PC-3 (cell line): ENCODE measurements around a stretch of chr11.

DNA sequence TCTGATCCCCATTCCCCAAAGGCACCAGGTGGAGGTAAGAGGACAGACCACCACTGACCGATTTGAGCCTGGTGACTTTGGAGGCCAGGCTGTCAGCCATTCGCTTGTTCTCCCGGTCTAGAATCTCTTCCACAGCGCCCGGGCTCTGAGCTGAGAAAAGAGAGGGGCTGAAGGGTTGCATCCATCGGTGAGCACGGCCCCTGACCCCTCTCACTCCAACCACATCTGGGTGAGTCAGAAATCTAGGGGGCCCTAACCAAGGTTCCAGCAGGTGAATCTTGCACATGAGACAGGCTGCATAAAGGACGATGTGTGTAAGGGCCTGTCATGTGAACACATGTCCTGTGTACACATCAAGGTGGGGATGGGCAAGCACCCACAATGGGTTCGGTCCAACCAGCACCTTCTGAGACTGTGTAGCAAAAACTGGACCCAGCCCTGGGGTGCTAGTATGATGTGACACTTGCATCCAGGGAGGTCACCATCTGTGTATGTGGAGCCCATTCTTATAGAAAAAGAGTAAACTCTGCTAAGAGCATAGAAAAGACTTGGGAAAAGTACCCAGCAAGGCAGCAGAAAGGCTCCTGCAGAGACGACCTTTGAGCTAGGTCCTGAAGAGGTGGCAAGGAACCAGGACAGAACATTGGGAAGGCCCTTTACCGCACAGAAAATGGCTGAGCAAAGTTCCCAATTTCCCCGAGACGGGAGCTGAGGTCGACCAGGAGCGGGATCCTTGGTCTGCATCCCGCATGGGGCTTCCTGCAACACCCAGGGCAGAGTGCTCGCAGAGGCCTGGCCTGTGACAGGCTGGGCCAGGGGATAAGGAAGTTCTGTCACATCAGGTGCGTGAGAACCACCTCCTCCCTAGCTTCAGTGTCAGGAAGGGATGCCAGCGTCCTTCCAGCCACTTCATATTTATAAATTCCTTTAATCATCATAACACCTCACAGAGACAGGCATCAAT is 1.0 kb downstream of the BET1L start:
- RAMPAGE, long total RNA = no peak

DNA sequence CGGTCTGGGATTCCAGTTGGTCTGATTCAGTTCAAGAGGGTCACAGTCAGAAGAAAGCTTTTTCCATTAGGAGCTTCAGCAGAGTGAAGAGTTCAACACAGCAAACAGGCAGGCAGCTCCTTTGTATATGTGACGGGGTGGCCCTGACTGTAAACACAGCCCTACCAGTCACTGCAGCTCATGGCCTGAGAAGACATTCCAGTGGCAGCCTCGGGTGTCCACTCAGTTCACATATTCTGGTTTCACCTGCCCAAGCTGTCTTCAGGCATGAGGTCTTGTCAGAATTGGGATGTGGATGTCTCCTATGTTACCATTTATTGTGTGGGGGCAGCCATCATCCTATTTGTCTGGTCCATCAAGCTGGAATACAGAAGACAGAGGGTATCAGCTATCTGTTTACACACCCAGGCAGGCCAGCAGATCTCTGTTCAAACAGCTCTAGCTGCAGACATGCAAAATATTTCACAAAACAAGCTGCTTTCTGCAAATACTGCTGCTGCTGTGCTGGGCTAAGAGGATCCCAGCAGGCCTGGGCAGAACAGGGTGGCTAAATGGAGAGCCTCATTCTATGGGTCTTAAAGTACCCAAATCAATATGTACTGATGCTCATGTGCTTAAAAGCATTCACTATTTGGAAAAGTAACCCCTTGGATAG is 9.0 kb downstream of the RIC8A start:
- RAMPAGE, long total RNA = no peak

GRCh38 chr11:272199-272754 is 5.9 kb upstream of the NLRP6 start:
- RAMPAGE, long total RNA = no peak

DNA sequence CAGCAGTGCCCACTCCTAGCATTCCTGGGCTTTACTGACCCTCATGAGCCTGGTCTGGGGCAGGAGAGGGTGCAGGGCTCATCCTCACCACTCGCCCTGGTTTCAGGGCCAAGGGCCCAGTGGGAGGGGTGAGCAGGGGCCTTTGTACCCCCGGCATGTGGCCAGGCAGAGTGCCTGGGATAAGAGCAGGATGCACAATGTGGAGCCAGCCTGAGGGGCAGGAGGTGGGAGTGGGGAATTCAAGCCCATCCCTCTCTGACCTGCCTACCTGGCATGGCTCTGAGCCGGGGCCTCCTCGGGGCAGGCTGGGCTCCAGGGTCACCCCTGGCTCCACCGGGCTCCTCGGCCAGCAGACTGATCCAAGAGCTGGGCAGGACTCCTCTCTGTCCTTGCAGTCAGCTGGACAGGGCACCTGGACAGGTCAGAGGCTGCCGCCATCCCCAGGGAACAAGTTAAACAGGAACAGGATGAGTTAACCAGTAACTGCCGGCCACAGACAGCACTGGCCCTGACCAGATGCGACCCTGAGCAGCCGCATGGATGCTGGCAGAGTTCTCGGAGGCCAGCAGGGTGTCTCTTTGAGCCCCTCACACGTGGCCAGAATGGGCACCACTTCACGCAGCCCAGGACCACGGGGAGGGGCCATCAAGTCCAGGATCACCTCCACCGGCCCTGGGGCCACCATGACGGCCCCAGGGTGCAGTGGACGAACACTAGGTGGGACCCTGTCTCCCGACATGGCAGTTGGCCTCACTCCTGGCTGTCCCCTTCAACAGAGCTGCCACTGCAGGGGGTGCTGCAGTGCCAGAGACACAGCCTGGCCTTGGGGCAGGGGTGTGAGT is 5.0 kb downstream of the SIGIRR start:
- RAMPAGE, long total RNA = no peak

- RAMPAGE, long total RNA = no peak
These were observed 2.2 kb upstream of the SIGIRR start for GRCh38 chr11:416725-417773.

GRCh38 chr11:447825-448945 is 1.9 kb upstream of the PTDSS2 start:
- RAMPAGE, long total RNA = no peak

GRCh38 chr11:513578-513799 is 6.4 kb upstream of the RNH1 start:
- RAMPAGE, long total RNA = no peak

DNA sequence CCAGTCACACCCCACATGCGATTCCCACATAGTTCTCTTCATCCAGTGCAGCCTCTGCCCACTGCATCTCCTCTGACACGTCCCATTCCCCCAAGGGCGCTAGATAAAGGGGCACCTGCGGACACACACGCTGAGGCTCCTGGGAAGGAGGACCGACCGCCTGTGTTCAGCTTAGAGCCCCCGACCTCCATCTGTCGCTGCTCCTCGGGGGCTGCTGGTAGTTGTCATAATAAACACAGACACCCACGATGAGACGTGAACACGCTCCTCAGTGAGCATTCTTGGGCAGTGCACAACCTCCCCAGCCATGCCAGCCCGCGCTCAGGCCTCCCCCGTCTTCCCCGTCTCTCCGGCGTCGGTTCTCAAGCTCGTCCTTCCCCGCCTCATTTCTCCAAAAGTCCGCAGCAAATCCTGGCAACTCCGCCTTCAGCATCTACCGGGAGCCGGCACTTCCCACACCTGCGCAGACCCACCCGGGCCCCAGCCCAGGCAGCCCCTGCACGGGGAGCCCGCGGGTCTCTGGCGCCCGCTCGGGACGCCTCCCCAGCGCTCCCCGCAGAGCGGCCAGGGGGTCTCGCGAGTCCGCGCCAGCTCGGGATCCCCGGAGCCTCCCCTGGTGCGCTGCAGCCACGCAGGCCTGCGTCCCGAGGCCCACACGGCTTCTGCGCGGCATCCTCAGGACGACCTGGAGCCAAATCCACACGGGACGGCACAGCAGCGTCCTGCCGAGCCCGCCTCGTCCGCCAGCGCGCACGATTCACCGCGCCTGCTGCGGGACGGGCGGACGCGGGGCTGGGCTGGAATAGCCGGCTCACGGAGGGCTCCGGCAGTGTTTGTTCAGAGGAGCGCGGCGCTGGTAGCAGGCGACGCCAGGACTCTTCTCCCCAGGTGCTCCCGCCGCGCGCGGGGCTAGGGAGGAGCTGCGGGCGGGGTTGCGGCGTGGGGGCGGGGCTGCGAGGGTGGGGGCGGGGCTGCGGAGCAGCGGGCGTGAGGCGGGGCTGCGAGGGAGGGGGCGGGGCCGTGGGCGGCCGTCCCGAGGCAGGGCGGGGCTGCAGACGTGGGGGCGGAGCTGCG is 969 bp upstream of the PHRF1 start:
- RAMPAGE, long total RNA = no peak

DNA sequence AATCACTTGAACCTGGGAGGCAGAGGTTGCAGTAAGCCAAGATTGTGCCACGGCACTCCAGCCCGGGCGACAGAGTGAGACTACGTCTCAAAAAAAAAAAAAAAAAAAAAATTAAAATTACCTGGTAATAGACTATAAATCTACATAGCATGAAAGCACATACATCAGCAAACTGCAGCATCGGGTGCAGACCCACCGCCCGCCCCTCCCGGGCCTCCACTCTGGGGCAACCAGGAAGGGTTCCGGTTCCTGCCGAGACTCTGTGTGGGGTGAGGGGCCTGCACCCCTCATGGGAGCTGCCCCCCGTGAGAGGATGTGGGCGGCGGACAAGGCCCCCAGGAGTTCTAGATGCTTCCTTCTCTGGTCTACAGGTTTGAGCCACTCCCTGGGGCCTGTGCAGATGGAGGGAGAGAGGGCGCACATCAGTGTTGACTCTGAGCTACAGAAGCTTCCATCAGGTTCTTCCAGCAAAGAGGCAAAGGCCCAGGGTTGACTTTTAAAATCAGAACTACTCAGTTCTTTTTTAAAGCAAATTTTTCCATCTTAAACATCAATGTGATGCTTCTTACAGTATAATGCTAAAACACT is 9.2 kb downstream of the DRD4 start:
- RAMPAGE, long total RNA = no peak

DNA sequence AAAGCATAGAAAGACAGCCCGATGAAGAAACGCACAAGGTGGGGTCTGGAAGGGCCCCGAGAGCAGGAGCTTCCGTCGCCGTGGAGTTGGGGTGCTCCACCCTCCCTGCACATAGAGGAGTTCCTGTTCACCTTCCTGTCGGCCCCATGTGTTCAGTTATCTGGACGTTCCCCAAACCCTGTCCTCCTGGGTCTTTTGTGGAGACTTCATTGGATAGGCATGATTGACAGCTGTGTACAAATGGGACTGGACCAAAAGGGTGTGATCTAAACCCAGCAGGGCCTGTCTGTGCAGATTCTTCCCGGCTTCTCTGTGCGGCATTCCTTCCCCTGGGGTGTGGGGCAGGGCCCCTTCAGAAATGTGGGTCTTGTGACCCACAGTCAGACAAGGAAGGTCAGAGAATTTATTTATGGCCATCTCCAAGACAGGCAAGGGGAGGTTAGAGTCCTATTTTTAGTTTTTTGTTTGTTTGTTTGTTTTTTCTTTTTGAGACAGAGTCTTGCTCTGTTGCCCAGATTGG is 9.3 kb upstream of the TALDO1 start:
- RAMPAGE, long total RNA = no peak

DNA sequence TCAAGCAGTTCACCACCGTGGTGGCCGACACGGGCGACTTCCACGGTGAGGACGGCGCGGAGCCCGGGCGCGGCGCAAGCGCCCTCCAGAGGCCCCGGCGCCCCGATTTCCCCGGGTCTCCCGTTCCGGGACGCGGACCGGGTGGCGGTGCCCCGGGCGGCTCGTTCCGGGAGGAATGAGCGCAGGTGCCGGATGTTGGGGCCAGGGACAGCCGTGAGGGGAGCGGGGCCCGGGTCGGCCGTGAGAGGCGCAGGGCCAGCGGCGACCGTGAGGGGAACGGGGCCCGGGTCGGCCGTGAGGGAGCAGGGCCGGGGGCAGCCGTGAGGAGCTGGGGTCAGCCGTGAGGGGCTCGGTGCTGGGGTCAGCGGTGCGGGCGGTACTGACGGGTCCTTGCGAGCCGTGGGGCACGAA is 275 bp downstream of the TALDO1 start:
- RAMPAGE, long total RNA = no peak

- RAMPAGE, long total RNA = no peak
These were observed 1.2 kb downstream of the TSPAN4 start for GRCh38 chr11:843614-844590.

- RAMPAGE, long total RNA = no peak
These were observed 17.1 kb downstream of the TSPAN4 start for GRCh38 chr11:859509-860468.

DNA sequence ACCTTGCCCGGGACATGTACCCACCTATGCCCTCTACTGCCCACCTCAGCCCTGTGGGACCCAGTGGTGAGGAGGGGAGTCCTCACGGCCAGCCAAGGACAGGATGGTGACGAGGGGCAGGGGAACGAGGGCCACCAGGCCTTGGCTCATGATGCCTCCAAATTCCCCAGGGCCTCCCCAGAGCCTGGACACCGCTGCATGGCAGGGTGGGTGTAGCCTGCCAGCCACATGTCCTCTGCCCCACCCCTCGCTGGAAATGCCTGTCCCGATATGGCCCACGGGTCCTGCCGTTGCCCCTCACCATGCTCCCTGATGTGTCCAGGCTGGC is 26.2 kb downstream of the TSPAN4 start:
- RAMPAGE, long total RNA = no peak

DNA sequence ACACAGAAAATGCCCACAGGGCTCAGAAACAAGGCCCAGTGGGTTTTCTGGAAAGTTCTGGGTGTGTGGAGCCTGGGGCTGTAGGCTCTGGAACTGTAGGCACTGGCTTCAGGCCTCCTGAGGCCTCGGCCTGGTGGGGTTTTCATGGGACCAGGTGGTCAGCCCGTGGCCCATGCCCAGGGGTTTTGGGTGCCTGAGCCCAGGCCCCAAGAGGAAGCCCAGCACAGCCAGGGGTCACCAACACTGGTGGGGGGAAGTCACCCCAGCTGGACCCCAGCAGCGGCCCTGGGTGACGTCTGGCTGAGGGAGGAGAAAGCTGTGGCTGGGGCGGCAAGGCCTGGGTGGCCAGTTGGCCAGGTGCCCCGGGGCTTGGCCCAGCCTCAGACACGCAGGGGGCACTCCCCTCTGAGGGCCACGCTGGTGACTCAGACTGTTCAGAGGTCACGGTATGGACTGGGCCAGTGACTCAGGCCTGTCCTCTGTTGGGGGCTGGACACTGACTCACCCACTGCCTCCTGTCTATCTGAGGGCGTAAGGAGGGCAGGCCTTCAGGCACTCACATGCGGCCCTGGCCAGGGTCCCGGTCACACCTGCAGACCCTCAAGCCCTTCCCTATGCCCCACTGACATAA is 4.0 kb upstream of the MUC5AC start:
- RAMPAGE, long total RNA = no peak

DNA sequence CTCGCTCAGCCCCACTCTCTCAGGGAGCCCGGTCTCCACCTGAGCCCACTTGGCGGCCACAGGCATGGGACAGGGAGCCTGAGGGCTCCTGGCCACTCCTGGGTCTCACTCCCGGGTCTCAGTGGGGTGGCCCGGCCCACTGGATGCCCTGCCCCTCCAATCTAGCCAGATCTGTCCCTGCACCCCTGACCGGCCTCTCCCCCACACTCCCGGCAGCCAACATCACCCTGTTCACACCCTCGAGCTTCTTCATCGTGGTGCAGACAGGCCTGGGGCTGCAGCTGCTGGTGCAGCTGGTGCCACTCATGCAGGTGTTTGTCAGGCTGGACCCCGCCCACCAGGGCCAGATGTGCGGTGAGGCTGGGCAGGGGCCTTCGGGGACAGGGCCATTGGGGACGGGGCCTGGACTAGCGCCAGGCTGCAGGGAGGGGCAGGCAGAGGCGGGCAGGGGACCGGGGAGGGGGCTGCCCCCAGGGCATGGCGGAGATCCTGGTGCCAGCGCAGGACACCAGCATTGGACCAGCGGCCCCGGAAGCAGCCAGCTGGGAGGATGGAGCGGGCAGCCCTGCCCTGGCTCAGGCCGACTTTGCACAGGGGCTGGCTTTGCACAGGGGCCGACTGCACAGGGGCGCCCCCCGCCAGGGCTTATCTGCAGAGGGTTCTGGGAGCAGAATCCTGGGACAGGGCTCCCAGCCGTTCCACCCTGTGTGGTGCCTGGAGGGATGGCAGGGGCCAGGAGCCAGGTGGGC is 8.5 kb downstream of the MUC5B start:
- RAMPAGE, long total RNA = no peak

DNA sequence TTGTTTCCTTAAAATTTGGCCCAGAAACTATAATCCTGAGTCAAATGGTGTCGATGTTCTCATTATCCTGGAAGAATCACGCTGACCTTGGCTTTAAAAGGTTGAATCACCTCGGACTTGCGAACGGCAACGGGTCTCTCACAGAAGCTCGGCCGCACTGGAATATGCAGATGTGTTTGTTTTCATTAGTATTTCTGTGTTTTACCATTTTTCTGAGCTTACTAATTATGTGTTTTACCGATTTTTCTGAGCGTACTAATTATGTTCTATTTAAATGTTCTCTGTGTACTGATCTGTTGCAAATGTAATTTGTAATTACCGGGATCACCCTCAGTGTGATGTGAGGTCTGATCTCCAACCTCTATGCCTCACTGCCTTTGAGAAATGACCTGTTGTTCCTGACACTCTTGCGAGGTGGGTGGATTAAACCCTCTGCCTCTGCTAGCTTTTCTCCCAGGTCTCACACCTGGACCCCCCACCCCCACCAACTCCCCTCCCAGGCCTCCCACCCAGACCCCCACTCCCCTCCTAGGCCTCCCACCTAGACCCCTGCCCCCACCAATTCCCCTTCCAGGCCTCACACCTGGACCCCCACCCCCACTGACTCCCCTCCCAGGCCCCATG is 38.3 kb upstream of the BRSK2 start:
- RAMPAGE, long total RNA = no peak

DNA sequence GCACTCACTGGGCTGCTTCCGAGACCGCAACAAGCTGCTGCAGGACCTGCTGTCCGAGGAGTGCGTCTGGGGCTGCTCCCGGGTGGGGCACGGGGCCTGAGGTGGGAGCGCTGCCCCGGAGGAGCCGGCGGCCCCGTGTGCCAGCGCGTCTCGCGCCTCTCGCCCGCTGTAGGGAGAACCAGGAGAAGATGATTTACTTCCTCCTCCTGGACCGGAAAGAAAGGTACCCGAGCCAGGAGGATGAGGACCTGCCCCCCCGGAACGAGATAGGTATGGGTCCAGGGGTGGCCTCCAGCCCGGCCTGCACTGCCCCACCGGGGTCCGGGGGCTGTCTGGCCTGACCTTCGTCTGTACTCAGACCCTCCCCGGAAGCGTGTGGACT is 41.2 kb downstream of the MOB2 start:
- RAMPAGE, long total RNA = no peak

DNA sequence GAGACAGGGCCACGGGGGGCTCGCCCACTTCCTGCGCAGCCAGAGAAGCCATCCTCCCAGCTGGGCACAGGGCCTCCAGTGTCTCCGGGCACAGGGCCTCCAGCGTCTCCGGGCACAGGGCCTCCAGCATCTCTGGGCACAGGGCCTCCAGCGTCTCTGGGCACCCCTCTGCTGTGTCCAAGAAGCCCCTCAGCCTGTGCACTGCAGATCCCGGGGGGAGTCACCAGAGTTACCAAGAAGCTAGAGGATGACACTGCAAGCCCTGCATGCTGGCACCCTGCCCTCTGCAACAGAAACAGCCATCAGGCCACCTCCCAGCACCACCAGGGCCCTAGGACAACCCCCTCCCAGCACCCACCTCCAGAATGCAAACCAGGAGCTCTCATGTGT is 13.8 kb downstream of the MOB2 start:
- RAMPAGE, long total RNA = no peak

GRCh38 chr11:1570756-1571368 is 1.2 kb downstream of the DUSP8 start:
- RAMPAGE, long total RNA = no peak